GM23248 (cell line): ENCODE measurements around a stretch of chr5.

- RAMPAGE, long total RNA, result no peak
Measured at GRCh38 chr5:168656059-168657119, 77.2 kb upstream of the PANK3 start.

DNA sequence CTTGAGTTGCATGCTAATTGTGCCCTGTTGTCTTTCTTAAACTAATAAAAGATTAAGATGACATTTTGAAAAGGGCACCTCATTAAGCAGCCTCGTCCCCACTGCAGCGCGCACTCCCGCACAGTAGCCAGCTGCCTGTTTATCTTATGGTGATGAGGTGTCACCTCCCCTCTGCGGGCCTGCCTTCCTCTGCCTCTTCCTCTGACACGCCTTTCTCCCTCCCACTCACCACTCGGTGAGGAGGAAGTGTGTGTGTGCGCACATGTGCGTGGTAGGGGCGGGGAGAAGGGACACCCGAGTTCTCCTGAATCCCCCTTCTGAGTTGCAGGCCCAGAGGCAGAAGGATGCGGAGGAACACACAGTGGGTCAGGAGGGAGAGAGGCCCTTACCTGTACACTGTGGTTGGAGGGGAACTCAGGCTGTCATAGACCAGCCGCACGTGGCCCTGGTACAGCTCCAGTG, 104.4 kb upstream of the PANK3 start:
- RAMPAGE, long total RNA, result no peak

GRCh38 chr5:169024294-169024934, 276.5 kb downstream of the SLIT3 start:
- RAMPAGE, long total RNA, result no peak

GRCh38 chr5:169095304-169095821, 205.6 kb downstream of the SLIT3 start:
- RAMPAGE, long total RNA, result no peak

- RAMPAGE, long total RNA, result no peak
Measured at GRCh38 chr5:169299156-169300372, 1.4 kb downstream of the SLIT3 start.

DNA sequence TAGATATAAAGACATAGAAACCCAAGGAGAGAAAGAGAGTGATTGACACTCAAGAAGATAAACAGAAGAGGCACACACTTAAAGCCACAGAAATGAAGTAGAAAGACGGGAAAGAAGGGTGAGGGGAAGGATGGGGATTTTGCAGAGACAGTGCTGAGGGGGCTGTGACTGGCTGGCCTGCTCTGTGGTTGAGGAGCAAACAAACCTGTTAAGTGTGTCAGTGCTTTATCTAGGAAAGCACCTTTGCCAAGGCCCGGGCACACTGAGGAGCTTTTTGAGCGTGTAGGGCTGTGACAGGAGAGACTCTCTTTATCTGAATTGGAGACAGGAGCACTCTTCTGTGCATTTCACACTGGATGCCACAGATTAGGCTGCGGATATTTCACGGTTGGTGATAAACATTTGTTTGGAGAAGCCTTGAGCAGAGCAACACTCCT, 109.1 kb downstream of the DOCK2 start:
- RAMPAGE, long total RNA, result no peak

DNA sequence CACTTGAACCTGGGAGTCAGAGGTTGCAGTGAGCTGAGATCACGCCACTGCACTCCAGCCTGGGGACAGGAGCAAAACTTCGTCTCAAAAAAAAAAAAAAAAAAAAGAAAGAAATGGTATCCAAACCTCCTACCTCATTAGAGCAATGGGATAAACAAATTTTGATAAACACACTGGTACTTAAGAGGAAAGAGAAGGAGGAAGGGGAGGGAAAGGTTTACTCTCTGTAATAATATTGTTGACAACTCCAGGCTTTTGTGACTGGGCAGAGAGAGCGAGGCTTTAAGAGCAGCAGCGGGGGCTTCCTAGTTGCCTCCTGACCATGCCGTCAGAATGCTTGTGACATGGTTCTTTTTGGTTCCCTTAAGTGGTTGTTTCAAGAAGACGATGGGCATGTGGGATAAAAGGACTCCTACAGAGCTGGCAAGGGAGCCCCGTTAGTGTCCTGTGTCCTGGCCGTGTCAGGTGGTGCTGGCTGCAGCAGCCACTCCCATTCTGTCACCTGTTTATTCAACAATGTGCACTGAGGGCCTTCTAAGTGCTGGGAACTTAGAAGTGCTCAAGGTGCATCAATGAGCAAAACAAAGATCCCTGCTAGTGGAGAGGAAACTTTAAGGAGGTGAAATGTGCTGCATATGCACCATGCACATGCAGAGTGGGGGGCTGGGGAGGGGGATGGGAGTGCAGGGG, 19.8 kb downstream of the LCP2 start:
- RAMPAGE, long total RNA, result no peak

DNA sequence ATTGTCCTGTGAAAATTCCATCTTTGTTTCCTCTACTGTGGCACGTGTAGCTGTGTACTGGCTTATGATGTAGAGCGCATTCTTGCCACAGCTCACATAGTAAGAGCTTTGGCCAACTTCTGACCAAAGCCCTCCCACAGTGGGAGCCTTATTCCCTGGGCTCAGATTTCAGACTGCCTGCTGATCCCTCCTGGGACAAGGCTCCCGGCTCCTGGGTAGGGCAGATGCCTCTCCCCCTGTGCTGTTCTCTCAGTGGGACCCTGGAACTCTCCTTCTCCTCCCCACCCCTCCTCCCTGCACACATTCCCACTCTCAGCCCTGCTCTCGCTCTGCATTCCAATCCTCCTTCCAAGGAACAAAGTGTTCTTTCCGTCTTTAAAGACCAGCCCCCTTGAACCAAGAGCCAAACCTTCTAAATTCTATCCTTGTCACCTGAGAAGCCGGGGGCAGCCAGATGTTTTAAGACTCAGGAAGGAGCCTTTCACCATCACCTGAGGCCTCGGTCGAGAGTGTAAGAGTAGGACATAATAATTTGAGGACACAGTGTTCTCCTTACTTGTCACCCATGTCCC, 17.4 kb downstream of the LCP2 start:
- RAMPAGE, long total RNA, result no peak

GRCh38 chr5:170302713-170303604, 5.4 kb upstream of the LCP2 start:
- RAMPAGE, long total RNA, result no peak

GRCh38 chr5:170631728-170632177, 127.9 kb downstream of the KCNIP1 start:
- RAMPAGE, long total RNA, result no peak

GRCh38 chr5:170763931-170764429, 19.5 kb upstream of the GABRP start:
- RAMPAGE, long total RNA, result no peak

DNA sequence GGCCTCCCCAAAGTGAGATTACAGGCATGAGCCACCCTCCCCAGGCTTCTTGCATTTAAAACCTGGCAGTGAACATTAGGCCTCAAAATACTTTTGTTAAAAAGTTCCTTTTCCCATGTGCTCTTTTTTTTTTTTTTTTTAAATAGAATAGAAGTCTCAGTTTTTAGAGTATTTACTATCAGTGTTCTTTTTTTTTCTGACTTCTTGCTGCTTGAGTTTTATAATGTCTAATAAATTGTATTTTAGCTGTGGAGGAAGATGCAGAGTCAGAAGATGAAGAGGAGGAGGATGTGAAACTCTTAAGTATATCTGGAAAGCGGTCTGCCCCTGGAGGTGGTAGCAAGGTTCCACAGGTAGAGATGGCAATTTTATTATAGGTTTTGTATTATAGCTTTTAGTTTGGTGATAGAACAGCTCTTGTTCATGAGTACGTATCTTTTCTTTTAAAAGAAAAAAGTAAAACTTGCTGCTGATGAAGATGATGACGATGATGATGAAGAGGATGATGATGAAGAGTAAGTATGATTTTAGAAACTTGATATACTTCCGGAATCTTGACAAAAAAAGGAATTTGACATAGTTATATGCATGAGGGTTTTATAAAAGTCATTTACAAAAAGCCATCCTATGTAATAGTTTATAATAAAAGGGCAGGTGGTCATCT, 4.9 kb downstream of the NPM1 start:
- RAMPAGE, long total RNA, result no peak

DNA sequence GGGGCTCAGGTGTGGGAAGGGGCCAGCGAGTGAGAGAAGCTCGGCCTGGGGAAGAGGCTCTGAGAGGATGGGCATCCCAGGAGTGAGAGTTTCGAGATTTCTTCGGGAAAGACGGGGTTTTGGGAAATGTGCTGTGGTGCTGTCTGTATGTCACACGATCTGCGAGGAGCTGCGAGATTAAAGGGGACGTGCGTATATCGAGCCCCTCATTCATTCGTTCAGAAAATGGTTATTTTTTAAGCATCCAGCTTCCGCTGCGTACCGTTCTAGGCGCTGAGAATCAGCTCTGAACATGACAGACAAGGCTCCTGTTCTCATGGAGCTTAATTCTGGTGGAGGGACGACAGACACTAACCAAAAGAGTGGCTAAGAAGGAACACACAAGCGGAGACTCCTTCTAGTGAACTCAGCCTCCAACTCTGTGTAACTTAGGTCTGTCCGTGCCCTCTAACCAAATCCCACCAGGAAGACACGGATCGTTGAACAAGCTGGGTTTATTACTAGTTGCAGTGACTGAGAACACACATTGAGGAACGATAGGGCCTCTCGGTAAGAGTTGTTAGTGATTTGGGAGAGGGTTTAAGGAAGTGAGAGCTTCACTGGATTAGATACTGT, 820 bp upstream of the FBXW11 start:
- RAMPAGE, long total RNA, result no peak

DNA sequence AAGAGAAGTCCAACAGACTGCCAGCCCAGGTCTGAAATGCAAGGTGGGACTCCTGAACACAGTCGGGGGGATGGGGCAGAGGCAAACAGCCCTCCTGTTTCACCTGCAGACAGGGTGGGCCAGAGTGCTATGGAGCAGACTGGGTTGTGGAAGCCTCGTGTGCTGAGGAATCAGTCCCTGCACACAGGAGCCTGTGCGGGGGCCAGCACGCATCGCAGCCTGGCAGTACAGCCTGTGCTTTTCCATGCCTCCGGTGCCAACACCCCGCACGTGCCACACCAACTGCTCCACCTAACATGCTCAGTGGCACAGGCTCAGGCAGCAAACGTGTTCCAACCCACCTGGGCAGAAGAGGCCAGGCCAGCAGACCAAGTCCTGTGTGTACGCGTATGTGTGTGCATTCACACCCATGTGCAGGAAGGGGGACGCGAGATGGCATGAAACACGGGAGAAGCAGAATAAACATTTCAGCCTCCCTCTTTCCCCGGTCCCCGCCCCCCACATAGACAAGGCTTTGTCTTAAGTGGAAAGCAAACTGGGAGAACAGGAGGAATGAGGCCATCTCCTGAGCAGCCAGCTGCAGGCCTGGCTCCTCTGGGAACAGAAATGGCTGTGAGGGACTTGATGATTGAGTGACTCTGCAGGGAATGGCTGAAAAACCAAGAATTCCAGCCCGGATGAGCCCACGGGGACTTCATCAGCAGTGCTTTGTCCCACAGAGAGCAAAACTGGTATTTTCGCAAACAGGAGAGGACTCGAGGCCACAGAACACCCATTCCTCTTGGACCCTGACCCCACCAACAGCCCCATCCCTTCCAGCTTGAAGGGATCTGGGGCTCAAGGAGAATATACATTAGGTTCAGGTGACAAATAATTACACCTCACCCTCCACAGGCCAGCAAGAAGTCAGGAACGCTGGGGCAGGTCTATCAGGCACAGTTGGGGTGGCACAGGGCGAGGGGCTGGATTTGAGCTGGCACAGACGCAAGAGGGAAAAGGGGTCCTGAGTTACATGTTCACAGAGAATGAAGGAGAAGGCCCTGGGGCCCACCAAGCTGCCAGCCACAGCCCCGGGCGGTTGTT, 37.7 kb upstream of the FBXW11 start:
- RAMPAGE, long total RNA, result no peak

GRCh38 chr5:172059354-172059986, 53.0 kb upstream of the FBXW11 start:
- RAMPAGE, long total RNA, result no peak

DNA sequence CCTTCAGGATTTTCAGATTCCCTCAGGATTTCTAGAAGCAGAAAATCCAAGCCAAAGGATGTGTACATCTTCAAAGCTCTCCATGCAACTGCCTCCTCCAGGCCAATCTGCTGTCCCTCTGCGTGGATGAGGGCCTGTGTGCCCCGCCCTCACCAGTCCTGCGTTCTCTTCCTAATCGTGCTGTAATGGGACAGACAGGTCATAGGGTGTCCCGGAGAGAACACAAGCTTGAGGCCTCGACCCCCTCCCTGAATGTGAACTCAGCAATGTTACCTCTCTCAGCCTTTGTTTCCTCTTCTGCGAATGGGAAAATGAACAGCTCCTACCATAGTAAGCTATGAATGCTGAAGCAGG, 57.0 kb upstream of the FBXW11 start:
- RAMPAGE, long total RNA, result no peak

DNA sequence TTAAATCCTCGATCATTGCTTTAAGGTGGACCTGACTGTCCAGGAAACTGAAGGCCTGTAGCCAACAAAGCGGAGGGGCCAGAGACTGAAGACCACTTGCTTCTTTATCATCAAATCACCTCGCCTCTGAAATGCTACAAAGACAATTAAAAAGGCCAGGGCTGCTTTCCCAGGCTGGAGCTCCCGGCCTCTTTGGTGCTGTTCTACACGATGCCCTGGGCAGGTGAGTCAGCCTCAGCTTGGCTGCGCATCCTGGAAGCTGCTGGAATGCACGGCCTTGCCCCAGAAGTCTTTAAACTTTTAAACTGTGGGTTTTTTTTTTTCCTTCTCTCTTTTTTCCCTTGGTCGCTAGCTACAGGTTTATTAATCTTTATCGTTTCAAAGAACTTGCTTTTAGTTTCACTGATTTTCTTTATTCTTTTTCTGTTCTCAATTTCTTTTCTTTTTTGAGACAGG, 46.5 kb downstream of the SH3PXD2B start:
- RAMPAGE, long total RNA, result no peak

- RAMPAGE, long total RNA, result no peak
Measured at GRCh38 chr5:172417706-172418785, 36.3 kb downstream of the SH3PXD2B start.

GRCh38 chr5:172478956-172479437, 24.7 kb upstream of the SH3PXD2B start:
- RAMPAGE, long total RNA, result no peak

GRCh38 chr5:172655777-172656312, 14.8 kb downstream of the NEURL1B start:
- RAMPAGE, long total RNA, result no peak